ENCODE data around the genes DDA1 and B3GNT3.

DNA sequence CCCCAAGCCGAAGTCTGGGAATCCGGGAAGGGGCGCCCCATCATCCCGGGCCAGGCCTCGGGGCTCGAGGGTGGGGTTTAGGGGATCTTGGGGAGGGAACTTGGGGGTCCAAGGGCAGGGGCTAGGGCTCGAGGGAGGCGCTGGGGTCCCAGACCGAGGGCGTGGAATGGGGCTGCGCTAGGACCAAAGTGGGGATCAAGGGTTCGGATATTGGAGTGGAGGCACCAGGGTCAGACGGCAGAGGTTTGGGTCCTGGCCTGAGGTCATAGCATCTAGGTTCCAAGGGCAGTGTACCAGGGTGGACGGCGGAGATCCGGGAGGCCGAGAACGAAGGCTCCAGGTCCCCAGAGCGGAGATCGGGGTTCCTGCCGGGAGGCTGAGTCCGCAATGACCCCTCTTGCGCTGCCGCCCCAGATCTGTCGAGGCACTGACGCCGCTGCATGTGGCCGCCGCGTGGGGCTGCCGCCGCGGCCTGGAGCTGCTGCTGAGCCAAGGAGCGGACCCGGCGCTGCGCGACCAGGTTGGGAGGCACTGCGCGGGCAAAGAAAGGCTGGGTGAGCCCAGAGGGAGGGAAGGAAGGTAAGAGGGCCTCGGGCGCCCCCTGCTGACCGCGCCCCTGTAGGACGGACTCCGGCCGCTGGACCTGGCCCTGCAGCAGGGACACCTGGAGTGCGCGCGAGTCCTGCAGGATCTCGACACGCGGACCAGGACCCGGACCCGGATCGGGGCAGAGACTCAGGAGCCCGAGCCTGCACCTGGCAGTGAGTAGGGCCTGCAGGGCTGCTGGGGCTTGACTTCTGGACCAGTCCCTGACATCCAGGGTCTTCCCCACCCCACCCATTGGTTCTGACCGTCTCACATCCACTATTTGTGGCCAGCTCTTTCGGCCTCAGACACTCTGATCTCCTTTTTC, 797 bp downstream of the ANKLE1 start:
- RRBS = 7% methylated on average over 14 of the region's 59 CpGs

- RRBS = 29% methylated on average over 12 of the region's 40 CpGs
Observed at GRCh38 chr19:17293527-17294389, 9.5 kb downstream of the ABHD8 start.

DNA sequence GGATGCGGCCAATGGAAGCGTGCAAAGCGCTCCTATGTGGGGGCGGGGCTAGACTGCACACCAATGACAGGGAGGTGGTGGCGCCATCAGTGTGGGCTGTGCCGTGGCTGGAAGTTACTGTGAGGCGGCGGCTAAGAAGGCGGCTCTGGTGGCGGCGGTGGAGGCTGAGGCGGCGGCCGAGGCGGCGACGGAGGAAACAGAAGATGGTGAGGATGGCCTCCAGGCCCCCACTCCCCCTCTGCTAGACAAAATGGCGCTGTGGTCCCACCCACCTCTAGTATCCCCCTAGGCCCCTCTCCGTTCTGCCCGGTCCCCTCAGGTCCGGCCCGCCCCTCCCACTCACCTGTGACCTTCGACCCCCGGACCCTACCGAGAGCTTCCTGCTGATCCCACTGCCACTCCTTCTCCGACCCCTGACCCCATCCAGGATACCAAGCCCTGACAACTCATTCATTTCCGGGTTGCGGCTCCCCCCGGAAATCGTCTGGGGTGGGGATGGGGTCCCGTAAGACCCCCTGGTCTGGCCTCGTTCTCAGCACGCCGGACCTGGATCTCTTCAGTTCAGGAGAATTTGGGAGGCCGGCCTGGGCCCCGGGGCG, at the start of gene DDA1:
TSS of gene DDA1 (plus strand) at position 112 of the 599 bp plus-strand sequence.
- RRBS = 4% methylated on average over 13 of the region's 37 CpGs

DNA sequence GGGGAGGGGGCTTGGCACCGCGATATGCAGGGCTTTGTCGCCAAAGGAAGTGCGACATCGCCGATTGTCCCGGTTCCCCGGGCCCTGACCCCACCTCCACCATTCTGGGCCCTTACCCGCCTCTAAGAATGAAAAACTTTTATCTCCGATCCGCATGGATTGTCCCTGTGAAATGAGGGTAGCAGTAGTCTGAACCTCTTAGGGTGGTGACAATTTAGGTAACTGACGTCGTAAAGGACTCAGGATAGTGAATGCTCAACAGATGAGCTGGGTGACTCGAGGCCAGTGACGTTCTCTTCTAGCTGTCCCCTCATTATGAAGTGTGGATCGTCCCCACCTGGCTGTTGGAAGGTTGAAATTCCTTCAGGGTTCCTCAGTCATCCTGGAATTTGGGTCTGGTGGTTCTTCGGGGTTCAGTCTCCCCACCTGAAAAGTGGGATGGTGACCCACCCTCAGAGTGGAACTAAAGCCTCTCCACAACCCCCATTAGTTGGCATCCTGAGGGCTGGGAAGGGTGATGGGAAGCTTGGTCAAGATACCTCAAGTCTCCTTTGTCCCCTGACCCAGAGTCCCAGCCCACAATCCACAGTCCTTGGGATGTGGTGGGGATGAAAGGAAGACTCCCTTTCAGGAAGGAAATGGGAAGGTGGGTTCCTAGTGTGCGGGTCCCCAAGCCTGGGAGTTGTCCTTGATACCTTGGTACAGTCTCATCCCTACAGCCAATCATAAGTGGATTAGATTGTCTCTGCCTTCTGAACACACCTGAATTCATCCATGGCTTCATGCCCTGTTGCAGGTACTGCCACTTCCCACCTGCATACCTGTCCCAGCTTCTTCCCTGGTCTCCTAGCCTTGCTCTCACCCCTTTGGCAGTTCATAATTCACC, 931 bp downstream of the DDA1 start:
- RRBS = 2% methylated on average over 7 of the region's 18 CpGs

DNA sequence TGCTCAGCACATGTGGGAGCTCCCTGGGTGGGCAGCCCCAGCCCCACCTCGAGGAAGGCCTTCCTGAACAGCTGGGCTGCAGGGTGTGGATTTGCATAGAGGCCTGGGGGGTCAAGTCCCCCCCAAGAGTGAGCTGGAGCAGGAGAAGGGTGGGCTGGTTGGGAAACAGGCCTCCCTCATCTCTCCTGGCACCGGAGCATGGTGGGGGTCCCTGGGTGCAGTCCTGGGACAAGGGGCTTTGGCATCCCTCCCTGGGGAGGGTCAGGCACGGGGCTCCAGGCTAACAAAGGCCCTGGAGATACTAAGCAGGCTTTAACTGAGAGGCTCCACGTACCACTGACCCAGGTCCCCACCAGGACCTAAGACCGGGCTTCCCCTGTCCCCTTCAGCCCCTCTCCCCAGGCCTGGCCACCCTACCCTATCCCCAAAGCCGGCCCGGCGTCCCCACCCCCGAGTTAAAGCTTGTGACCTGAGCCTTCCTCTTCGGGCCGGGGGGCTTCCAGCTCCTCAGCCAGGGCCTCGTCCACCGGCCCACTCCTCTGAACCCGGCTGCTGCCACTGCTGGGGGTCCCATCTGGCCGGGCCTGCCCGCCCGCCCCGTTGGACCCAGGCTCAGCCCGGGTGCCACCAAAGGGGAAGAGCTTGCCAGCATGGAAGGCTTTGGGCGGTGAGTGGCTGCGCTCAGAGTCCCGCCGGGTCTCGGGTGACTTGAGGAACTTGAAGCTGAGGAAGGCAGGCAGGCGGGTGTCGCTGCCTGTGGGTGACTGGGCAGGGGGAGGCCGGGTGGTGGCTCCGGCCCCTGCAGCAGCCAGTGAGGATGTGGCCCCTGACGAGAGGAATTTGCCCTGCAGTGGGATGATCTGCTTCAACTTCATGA, 10.2 kb downstream of the ANO8 start:
- RRBS = 84% methylated on average over 20 of the region's 29 CpGs

DNA sequence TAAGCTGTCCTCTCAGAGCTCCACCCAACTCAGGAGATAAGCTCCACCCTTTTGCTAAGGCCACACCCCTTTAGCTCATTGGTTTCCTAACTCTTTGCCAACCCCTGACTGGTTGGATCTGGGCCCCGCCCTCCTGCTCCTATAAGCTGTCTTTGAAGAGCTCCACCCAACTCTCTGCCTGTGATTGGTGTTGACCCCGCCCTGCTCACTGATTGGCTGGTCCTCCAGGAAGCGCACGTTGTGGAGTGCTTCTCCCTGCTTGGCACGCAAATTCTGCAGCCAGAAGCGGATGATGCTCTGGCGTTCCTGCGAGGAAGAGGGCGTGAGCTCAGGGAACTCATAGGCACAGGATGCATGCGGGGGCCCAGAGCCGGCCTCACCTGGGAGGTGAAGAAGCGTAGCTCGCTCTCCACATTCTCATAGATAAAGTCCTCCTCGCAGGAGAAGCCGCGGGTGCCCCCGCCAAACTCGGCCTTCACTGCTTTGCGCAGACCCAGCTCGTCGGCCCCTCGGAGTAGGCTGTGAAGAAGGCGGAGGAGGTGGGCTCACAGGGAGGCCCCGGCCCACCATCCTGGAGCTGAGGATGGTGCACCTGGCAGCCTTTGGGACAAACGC, 1.8 kb downstream of the ANO8 start:
- RRBS = no CpG with 5 or more reads among the region's 25 CpGs

- RRBS = no CpG with 5 or more reads among the region's 13 CpGs
Observed at GRCh38 chr19:17357571-17358103, 19.5 kb downstream of the PLVAP start.

GRCh38 chr19:17468321-17469123, 1.8 kb upstream of the SLC27A1 start:
- RRBS = no CpG with 5 or more reads among the region's 24 CpGs

- RRBS = no CpG with 5 or more reads among the region's 25 CpGs
Observed at GRCh38 chr19:17489002-17489778, 18.9 kb downstream of the SLC27A1 start.

DNA sequence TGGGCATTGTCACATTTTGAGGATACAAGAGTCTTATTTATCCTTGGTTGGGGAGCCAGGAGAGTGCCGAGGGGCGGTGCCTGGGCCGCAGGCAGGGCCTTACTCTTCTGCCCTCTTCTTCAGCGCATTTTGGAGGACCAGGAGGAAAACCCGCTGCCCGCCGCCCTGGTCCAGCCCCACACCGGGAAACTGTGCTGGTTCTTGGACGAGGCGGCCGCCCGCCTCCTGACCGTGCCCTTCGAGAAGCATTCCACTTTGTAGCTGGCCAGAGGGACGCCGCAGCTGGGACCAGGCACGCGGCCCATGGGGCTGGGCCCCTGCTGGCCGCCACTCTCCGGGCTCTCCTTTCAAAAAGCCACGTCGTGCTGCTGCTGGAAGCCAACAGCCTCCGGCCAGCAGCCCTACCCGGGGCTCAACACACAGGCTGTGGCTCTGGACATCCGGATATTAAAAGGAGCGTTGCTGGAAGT, 6.2 kb upstream of the NIBAN3 start:
- RRBS = 91% methylated on average over 4 of the region's 26 CpGs

- RRBS = 2% methylated on average over 24 of the region's 99 CpGs
Observed at GRCh38 chr19:17539077-17540282, 12.4 kb downstream of the NIBAN3 start.

- RRBS = 56% methylated on average over 7 of the region's 42 CpGs
Observed at GRCh38 chr19:17576884-17577683, 21.6 kb downstream of the COLGALT1 start.

- RRBS = 2% methylated on average over 2 of the region's 40 CpGs
Observed at GRCh38 chr19:17794573-17795243, at the start of gene B3GNT3. B3GNT3 (plus strand) TSS chr19:17795138.

DNA sequence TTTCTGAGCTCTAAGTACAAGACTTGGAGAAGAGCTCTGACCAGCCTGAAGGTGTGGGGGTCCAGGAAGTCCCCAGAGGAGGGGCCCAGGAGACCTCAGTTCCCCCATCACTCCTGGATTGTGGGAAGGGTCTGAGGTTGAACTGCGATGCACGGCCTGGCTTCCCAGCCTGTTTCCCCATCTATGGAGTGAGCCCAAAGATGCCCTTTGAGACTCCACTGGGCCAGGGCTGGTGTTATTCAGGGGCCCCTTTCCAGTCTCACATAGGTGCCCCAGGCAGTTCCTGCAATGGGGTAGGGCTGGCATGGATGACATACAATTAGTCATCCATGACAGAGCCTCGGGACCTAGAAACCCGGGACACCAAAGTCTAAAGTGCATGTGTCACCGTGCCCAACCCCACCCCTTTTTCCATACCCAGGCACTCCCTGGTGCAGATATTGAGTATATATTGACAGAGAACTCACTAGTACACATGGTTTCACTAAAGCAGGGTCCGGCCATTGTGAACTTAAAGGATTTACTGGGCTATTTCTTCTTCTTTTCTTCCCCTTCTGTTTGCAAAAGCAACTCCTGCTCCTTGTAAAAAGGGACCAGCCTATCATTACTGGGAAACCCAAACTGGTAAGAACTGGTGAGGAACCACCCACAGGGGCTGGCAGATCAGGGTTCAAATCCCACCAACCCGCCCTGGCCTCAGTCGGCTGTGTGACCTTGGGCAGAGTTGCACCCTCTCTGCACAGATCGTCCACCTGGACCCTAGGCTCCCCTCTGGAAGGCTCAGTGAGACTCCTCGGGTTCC, 2.6 kb downstream of the B3GNT3 start:
- RRBS = no CpG with 5 or more reads among the region's 10 CpGs

DNA sequence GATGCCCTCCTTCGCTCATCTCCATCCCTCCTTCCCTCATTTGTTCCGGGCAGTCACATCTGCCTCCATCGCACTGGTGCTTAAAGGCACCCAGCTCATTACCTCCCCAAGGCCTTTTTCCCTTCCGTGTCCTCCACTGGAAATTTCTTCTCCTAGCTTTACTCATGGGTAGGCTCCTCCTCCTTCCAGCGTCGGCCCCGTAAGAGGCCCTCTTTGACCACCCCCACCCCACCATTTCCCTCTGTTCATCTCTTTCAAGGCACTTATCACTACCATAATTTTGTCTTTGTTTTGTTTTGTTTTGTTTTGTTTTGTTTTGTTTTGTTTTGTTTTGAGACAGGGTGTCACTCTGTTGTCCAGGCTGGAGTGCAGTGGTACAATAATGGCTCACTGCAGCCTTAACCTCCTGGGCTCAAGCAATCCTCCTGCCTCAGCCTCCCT, 6.6 kb upstream of the INSL3 start:
- RRBS = no CpG with 5 or more reads among the region's 7 CpGs

DNA sequence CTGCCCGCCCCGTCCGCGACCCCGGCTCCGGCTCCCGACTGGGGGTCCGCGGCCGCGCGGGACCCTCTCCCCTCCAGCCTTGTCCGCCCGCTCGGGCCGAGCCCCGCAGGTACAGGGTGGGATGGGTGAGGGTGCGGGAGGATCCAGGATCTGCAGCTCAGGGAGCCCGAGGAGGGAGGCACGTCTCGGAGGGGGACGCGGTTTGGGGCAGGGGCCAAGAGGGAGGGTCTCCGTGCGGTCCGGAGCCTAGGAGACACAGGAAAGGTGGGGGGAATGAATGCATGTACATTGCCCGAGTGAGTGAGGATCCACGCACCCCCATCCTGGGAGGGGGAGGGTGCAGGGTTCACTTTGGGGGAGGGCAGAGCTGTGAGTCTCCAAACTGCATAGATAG, 299 bp downstream of the KCNN1 start:
- RRBS = 3% methylated on average over 5 of the region's 28 CpGs

GRCh38 chr19:18013703-18014599, 6.0 kb downstream of the ARRDC2 start:
- RRBS = 86% methylated on average over 1 of the region's 15 CpGs

GRCh38 chr19:18020038-18020763, 12.2 kb downstream of the ARRDC2 start:
- RRBS = 18% methylated on average over 3 of the region's 13 CpGs

DNA sequence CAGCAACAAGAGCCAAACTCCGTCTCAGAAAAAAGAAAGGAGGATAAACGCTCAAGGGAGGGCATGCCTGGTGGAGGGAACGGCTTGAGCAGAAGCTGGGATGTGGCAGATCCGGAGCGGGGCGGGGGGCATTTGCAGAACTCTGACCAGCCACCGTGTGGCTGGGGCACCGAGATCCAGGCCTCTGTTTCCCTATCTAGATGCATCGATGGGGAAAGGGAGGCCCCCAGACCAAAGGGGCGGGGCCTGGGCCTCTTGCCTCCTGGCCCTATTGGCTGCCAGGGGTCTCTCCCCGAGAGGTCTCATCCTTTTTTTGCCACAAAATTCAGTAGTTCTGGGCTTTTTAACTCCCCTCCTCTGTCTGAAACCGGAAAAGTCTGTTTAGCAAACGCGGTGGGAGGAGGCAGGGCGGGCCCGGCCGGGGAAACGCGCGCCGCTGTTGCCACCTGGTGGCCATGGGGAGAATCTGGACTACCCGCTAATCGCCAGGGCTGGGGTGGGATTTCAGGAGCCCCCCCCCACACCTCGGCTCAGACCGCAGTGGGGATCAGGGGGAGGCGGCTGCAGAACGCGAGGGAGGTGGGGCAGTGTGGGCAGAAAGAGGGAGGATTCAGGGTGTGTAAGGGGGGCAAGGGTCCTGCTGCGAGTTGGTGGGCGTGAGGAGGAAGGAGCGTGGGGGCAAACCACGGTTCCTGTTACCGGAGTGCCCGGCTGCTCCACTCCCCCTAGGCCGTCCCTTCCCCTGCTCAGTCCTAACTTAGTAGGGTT, 28.4 kb downstream of the IL12RB1 start:
- RRBS = under 1% methylated on average over 5 of the region's 35 CpGs

DNA sequence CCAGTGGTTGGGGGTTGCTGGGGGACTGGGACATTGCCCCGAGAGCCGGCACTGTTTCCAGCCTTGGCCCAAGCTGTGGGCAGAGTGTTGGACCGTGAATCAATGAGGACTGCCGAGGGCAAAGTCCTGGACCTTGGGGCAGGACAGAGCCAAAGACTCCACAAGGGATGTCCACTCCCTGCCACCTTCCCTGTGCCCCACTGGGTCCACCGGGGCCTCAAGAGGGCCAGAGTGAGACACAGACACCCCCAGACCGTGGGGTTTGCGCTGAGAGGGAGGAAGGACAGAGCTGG, 11.7 kb downstream of the MAST3 start:
- RRBS = no CpG with 5 or more reads among the region's 7 CpGs